HTR-8/SVneo (cell line): ENCODE results near the genes OR10H2 and CIB3.

DNA sequence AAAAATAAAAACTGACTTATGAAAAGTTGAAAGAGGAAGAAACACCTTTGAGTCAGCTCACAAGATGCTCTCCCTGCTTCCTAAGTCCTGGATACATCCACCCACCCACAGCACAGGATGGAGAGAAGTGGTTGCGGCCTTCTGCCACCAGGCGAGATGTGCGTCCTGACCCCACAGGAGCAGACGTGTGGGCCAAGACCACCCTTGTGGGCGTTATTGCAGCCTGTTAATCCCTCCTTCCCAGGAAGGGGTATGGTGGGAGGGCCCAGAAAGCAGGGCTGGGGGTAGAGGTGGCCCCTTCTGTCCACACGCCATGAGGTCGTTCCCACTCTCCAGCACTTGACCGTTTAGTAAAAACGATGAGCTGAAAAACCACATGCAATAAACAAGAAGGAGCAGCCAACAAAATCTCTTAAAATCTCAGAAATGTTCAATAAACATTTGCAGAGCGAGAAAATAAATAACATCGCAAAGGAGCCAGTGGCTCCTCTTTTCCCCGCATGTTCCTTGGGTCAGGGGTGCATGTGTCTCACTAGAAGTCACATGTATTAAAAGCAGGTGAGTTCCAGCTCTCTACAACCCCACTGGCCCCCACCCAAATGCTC lies 2.4 kb upstream of the AKAP8L start:
- RRBS = no CpG with 5 or more reads among the region's 12 CpGs

DNA sequence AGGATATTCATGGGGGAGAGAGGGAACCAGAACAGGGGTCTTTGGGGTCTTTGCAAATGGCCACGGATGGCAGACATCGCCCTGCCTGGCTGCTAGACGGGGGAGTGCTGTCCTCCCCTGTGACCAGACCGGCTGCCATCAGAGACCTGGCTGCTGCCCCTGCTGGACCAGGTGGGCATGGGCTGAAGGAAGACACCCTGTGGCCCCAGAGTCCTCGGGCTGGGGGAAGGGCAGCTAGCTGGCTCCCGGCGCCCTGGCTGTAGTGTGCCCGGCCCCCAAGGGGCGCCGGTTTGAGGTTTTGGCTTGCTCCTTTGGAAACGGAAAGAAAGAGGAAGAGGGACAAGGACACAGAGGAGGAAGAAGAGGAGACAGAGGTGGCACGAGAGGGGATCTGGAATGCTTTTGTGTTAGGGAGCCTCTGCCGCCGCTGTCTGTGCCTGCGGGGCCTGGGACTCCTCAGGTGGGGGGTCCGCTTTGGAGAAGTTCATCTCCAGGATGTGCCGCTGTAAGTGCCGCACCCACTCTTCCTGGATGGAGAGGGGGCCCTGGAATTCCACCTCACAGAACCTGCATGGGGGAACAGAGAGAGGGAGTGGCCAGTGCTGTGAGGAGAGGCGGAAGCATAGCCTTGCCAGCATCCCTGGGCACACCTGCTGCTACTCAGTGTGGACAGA lies 4.0 kb upstream of the AKAP8L start:
- RRBS = 22% methylated on average over 1 of the region's 19 CpGs

DNA sequence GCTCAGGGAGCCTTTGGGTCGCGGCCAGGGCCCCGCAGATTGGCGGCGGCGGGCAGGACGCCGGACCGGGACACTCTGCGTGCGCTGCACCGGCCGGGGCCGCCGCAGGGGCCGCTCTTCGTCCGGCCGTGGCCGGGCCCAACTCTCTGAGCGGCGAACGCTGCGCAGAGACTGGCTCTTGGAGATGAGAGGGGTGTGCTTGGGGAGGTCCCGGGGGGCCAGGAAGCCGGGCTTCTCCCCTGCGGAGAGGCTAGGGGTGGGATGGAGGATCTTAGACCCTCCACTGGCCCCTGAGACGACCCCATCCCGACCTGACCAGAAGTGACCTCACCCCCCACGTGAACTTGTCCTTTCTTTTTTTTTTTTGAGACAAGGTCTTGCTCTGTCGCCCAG lies 3.5 kb upstream of the WIZ start:
- RRBS = 95% methylated on average over 6 of the region's 31 CpGs

- RRBS = no CpG with 5 or more reads among the region's 2 CpGs
These were observed at the start of gene OR10H2 for GRCh38 chr19:15727815-15728081. TSS of gene OR10H2 (plus strand) at chr19:15728024.

- RRBS = no CpG with 5 or more reads among the region's 13 CpGs
These were observed 13.3 kb upstream of the OR10H1 start for GRCh38 chr19:15828626-15829347.

GRCh38 chr19:16091210-16091670 lies 14.9 kb downstream of the TPM4 start:
- RRBS = no CpG with 5 or more reads among the region's 12 CpGs

GRCh38 chr19:16092166-16092702 lies 15.9 kb downstream of the TPM4 start:
- RRBS = no CpG with 5 or more reads among the region's 4 CpGs

DNA sequence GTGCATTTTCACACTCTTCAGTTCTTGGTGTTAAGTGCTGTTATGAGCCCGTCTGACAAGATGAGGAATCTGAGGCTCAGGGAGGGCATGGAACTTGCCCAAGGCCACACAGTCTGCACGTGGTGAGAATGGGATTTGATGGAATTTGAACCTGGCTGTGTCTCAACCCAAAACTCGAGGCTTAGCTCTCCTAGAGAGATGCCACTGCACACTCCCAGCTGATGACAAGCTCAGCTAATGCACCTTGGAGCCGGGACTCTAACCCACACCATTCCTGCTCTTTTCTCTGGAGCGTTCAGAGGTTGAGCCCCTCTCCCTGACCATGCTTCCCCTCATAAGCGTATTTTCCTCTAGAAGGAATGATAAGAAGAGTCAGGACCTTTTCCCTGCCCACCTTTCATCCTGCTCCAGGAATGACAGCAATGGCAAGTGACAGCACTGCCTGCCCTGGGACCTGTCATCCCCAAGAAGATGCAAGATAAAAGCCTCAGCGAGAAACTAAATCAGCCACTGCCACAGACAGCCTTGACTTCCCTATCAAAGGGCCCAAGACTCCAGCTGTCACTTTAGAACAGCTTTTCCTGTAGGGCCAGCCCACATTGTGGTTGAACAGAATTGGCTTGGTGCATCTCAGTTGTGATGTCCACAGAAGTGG lies 898 bp downstream of the RAB8A start:
- RRBS = no CpG with 5 or more reads among the region's 7 CpGs

DNA sequence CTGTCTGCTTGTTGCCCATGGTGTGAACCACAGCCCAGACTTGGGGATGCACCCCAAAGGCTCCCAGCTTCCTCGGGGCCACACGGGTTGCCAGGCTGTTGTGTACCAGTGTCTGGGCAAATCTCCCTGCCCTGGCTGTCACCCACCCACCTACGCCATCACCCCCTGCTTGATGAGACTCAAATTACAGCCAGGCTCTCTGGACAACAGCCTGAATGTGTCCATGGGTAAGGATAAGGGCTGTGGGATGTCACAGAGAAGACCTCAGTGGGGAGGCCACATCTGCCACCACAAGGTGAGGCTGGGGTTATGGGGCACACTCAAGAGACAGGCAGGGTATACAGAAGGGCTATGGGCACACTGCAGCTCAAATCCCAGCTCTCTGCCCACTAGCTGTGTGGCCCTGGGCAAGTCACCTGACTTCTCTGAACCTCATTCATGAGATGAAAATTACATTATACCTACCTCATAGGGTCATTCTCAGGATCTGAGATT lies at the start of gene CIB3:
TSS of gene CIB3 (minus strand) at position 69 of the 495 bp plus-strand sequence.
- RRBS = no CpG with 5 or more reads among the region's 3 CpGs

GRCh38 chr19:16199929-16200653 lies 2.4 kb downstream of the AP1M1 start:
- RRBS = no CpG with 5 or more reads among the region's 12 CpGs

GRCh38 chr19:16381859-16382568 lies 57.4 kb downstream of the KLF2 start:
- RRBS = 96% methylated on average over 5 of the region's 25 CpGs

GRCh38 chr19:16397383-16398513 lies 73.1 kb downstream of the KLF2 start:
- RRBS = no CpG with 5 or more reads among the region's 17 CpGs

DNA sequence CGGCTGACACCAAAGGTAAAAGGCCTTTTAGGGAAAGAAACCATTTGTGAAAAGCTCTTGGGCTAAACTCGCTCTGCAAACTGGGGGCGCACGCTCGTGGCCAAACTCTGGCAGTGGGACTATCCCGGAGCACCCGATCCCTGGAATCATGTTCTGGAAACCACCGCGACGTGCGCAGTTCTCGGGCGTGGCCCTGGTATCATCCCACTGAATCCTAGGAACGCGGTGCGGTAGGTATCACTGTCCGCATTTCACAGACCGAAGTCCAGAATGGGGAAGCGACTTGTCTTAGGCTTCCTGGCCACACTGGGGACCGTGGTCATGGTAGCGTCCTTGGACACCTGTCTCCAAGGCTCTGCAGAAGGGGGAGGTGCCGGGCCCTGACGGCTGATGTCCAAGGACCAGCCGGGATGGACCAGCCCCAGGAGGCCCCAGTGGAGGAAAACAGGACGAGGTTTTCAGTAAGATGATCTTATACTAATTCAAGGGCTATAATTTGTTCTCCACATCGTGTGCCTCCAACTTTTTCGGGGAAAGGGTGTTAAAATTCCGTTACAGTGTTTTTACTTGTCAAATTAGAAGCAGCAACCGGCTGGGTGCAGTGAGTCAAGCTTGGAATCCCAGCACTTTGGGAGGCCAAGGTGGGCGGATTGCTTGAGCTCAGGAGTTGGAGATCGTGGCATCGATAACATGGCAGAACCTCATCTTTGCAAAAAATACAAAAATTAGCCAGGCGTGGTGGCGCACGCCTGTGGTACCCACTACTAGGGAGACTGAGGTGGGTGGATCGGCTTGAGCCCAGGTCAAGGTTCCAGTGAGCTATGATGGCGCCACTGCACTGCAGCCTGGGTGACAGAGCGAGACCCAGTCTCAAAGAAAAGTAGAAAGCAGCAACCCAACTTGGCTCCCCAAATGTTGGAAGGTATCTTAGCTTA lies 846 bp upstream of the SLC35E1 start:
- RRBS = no CpG with 5 or more reads among the region's 38 CpGs

GRCh38 chr19:16671791-16672290 lies 10.9 kb downstream of the TMEM38A start:
- RRBS = no CpG with 5 or more reads among the region's 7 CpGs

GRCh38 chr19:16836959-16837494 lies 7.8 kb downstream of the SIN3B start:
- RRBS = no CpG with 5 or more reads among the region's 7 CpGs

DNA sequence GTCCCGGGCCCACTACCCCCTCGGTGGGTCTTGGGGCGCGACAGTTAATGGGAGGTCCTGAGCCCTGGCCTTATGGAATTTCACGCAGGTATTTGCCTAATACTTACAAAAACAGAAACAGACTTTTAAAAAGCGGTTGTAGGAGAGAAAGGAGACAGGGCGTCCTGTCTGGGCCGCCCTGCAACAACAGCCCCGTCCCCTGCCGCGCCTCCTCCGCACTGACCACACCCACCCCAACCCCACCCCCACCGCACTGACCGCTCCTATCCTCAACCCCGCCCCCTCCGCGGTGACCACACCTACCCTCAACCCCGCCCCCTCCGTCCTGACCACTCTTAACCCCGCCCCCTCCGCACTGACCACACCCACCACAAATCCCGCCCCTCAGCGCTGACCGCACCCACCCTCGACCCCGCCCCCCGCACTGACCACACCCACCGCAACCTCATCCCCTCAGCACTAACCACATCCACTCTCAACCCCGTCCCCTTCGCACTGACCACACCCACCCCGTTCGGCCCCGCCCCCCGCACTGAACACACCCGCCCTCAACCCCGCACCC lies 8.0 kb downstream of the F2RL3 start:
- RRBS = 5% methylated on average over 1 of the region's 36 CpGs

- RRBS = no CpG with 5 or more reads among the region's 24 CpGs
These were observed 19.5 kb downstream of the HAUS8 start for GRCh38 chr19:17055583-17056283.

- RRBS = 2% methylated on average over 3 of the region's 36 CpGs
These were observed 4.4 kb downstream of the MYO9B start for GRCh38 chr19:17079546-17080739.

DNA sequence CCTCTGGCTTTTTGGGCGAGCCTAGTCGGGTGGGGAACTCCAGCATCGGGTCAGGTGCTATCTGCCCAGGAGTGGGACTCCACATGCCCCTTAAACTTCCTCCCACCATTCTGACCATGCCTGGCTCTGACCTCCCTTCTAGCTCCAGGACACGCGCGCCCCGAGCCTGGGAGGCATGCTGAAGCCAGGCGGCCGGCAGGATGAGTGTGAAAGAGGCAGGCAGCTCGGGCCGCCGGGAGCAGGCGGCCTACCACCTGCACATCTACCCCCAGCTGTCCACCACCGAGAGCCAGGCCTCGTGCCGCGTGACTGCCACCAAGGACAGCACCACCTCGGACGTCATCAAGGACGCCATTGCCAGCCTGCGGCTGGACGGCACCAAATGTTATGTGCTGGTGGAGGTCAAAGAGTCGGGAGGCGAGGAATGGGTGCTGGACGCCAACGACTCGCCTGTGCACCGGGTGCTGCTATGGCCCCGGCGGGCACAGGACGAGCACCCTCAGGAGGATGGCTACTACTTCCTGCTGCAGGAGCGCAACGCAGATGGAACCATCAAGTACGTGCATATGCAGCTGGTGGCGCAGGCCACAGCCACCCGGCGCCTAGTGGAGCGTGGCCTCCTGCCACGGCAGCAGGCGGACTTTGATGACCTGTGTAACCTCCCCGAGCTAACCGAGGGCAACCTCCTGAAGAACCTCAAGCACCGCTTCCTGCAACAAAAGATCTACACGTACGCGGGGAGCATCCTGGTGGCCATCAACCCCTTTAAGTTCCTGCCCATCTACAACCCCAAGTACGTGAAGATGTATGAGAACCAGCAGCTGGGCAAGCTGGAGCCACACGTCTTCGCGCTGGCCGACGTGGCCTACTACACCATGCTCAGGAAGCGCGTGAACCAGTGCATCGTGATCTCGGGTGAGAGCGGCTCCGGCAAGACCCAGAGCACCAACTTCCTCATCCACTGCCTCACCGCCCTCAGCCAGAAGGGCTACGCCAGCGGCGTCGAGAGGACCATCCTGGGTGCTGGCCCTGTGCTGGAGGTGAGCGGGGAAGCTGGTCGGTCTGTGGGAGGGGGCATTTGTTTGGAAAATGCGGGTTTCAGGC lies 26.3 kb downstream of the MYO9B start:
- RRBS = 96% methylated on average over 5 of the region's 66 CpGs

DNA sequence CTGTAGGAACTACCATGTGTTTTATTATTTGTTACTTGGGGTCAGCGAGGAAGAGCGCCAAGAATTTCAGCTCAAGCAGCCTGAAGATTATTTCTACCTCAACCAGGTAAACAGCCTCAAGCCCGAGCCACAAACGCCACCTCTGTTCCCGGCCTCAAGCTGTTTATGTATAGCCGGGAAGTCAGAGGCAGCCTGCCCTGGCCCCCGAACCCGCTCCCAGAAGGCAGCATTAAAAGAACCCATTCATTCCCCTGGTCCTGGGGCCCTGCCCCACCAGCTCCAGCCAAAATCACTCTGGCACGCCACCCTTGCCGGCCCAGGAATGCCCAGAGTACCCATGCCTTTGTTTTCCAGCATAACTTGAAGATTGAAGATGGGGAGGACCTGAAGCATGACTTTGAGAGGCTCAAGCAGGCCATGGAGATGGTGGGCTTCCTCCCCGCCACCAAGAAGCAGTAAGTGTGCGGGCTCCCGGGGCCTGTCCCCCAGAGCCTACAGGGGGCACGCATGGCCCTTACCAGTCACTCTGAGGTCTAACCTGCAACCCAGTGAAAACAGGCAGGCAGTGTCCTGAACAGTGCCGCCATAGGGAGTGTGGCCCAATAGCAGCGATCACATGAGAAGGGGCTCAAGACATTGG lies 61.1 kb upstream of the USE1 start:
- RRBS = no CpG with 5 or more reads among the region's 16 CpGs